Mucosa of descending colon (tissue), 1 donor: ENCODE measurements around the genes POLG and ARPIN.

- PRO-cap = bidirectional peak, plus-strand start at chr15:88615460, minus-strand start at chr15:88615358; bidirectional peak, plus-strand start at chr15:88615512, minus-strand start at chr15:88615556
Observed at GRCh38 chr15:88615174-88616038, 5.7 kb upstream of the AEN start.

- PRO-cap = bidirectional peak, plus-strand start at chr15:88635655, minus-strand start at chr15:88635528; bidirectional peak, plus-strand start at chr15:88636319, minus-strand start at chr15:88636217
Observed at GRCh38 chr15:88635479-88636605, 3.0 kb upstream of the ISG20 start.

DNA sequence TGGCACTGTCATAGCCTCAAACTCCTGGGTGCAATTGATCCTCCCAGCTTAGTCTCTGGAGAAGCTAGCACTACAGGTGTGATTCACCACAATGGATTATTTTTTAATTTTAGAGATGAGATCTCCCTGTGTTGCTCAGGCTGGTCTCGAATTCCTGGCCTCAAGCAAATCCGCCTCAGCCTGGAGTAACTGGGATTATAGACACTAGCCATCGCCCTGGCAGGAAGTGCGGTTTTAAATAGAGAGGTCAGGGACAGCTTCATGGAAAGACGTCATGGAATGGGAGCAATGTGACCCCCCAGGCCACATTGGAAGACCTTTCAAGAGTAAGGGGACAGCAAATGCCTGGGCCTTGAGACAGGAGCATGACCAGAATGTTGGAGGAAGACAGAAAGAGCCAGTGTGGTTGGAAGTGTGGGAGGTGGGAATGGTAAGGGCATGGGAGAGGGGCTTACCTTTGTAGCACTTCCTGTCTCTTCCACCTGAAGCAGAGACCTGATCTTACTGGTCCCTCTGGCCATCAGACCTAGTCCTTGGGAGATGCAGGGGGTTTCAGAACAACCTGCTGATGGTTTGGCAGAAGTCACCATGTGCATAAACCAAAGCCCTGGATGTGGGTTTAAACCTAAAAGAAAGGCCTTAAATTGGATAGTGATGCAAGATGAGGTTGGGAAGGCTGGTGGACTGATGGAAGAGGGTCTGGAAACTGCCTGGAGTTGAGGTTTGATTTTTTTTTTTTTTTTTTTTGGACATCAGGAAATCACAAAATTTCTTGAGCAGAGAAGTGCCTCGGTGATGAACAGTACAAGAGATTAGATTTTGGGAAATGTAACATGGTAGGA, 2.0 kb upstream of the ISG20 start:
- PRO-cap = no peak

DNA sequence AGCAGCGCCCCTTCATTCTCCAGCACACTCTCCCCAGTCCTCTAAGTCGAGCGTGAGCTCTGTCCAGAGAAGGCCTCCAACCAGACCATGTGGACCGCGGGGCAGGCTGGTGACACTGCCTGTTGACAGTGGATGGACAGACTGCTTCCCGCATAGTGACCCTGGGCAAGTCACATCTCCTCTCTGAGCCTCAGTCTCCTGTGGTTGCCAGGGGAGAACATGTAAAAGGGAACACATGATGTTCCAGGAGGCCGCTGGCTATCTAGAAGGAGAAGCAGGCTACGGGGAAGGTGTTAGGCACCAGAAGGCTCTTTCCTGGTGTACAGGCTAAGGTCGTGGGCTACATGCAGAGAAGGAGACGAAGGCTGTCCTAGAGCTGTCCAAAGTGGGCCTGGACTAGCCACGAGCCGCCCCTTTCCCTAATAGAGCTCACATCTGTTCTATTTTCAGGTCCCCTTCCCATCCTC, 11.0 kb downstream of the ISG20 start:
- PRO-cap = no peak

DNA sequence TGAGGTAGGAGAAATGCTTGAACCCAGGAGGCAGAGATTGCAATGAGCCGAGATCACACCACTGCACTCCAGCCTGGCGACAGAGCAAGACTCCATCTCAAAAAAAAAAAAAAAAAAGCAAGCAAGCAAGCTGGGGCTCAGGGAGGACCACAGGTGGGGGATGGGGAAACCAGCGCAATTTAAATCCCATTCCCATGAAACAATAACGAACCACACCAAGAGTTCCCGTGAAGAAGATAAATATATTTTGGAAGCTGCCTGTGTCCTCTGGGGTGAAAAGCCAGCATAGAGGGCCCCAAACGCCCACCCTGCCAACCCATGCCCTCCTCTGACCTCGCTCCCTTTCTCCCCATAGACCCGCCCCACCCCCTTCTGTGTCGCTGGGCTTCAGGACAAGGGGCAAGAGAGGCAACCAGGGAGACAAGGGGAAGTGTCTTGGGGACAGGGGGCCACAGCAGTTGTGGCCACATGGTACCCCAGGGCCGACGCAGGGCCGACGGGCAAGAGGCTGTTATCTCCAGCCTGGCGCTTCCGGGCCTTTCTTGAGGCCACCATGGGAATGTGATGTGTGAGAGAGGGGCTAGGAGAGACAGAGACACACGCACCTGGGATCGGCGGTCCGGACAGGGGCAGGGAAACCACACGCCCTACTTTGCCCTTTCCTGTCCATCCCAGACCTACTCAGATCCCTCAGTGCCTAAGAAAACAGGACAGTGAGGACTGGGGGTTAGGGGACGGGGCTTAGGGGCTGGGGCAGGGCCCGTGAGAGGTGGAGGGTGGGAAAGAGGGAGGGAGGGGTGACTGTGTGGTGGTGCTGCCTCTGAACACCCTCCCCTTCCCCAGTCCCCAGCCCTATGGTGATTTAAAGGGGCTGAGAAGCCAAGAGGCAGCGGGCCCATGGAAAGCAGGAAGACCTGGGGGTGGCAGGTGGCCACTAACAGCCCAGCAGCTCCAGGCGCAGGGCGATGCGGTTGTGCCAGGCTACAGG, 3.4 kb upstream of the HAPLN3 start:
- PRO-cap = no peak

DNA sequence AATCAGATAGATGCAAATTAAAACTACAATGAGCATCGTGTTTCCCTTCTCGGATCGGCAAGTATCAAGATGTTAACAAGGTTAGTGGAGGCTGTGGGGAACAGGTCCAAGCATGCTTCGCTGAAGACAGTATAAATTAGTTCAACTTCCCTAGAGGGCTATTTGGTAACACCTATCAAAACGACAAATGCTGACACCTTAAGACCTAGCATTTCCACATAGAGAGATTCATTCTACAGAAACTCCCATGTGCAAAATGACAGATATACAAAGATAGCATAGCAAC, 449 bp upstream of the MFGE8 start:
- PRO-cap = no peak

DNA sequence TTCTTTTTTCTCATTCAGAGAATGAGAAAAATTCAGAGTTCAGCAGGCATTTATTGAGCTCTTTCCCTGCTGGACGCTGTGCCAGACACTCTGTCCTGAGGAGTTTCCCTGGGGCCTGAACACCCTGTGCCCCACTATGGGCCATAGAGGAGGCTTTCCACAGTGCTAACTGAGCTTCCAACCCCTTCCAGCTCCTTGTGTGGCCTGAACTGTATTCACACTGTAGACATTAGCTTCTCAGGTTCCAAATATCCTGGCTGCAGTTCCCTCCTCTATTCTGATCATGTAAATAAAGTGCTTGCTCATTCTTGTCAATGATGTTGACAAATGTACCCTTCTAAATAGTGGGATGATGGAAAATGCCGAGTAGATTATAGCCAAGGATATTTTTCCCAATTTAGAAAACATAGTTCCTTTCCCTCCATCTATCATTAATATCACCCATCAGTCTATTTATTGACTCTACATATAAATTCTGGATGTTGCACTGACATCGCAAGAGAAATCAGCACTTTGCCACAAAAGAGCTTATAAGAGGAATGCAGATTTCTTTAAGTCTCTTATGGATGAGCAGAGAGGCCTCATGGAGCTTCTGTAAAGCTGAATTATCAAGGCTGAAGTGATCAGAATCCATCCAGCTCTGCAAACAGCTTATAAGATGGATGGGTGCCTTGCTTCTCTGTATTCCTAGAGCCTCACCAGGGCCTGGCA, 10.2 kb downstream of the ABHD2 start:
- PRO-cap = no peak

- PRO-cap = no peak
Observed at GRCh38 chr15:89122426-89122753, 34.1 kb downstream of the ABHD2 start.

- PRO-cap = no peak
Observed at GRCh38 chr15:89200930-89202150, 20.0 kb downstream of the RLBP1 start.

DNA sequence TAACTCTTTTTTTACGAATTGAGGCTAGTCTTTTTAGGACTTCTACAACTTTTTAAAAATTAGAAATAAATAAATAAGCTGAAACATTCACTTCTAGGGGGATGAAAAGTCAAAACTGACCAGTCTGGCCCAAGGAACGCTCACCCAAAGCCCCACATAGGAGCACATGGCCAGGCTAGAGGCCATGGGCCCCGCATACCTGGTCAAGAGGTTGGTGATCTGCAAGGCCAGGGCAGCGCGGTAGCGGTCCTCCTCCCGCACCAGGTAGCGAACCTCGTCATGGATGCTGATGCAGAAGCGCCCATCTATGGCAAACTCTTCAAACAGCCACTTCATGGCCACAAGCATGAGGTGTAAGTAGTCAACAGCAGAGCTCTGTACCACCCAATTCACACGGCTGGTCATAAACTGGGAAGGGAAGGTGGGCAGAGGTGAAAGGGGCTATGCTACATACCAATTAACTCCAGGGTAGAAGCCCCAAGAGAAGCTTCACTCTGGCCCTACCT, 16.2 kb downstream of the POLG start:
- PRO-cap = no peak

- PRO-cap = bidirectional peak, plus-strand start at chr15:89334604, minus-strand start at chr15:89334547; bidirectional peak, plus-strand start at chr15:89335069, minus-strand start at chr15:89334815
Observed at GRCh38 chr15:89334209-89334945, at the start of gene POLG. POLG (minus strand) TSS chr15:89334824.

- PRO-cap = no peak
Observed at GRCh38 chr15:89498090-89498833, 1.9 kb upstream of the RHCG start.

GRCh38 chr15:89575788-89576743, 797 bp downstream of the TICRR start:
- PRO-cap = no peak

- PRO-cap = bidirectional peak, plus-strand start at chr15:89781321, minus-strand start at chr15:89781221
Observed at GRCh38 chr15:89781059-89781648, 5.0 kb downstream of the MESP2 start.

- PRO-cap = no peak
Observed at GRCh38 chr15:89792780-89793315, 16.7 kb downstream of the MESP2 start.

DNA sequence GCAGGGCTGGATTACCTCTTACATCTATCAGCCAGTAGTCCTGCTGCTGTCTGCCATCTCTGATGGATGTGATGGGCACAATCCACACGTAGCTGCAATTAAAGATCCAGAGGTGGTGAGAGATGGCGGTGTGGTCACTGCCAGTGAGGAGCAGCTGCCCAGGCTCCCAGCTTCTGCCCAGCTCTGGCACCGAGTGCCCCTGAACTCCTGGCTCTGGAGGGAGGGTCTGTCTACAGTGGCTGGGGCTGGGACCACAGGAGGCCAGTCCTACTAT, 13.6 kb downstream of the ANPEP start:
- PRO-cap = no peak

DNA sequence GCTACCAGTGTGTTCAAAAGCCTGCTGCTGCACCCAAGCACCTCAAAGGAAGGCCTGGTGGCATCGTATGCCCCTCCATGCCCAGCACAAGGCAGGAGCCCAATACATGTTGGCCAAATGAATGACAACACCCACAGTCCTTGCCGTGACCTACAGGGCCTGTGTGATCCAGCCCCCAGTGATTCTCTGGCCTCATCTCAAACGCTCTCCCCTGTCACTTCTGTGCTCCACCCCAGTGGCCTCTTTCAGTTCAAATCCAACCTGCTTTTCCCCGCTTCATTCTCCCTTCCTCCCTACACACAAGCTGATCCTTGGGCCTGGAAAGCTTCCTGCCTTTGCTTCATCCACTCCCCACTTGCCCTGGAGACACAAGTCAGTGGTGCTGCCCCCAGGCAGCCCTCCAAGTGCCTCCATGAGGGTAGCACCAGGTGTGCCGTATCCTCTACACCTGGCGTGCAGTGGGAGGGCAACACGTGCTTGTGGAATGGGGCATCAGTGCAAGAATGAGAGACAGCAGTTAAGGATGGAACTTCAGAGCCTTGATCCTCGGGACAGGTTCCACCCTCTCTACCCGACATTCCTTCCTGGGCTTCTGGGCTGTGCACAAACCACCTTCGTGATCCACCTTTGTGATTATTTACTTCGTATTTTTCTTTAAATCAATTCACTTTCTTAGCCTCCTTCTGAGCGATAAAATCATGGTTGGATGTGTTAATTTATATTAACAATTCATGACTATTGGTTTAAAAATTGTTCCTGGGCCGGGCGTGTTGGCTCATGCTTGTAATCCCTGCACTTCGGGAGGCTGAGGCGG, 3.8 kb downstream of the ANPEP start:
- PRO-cap = no peak

DNA sequence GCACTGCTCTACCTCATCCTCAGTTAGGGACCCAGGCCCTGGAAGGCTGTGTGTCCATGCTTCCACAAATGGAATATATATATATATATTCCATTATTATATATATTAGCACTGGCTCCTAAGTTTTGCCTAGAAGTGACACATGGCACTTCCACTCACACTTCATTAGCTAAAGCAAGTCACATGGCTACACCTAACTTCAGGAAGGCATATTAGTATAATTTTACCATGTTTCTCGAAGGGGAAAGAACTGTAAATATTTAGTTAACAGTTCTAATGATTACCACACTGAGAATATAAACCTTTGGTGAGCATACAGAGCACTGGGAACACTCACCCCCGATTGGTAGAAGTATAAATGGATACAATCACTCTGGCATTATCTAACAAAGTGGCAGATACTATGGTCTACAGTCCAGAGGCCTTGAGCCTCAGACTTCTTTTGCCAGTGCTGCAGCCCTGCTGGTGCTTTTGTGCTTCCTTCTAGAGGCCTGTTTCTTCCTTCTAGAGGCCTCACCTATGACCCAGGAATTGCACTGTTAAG, 28.6 kb downstream of the AP3S2 start:
- PRO-cap = unidirectional peak, plus-strand start at position 434 of the sequence

DNA sequence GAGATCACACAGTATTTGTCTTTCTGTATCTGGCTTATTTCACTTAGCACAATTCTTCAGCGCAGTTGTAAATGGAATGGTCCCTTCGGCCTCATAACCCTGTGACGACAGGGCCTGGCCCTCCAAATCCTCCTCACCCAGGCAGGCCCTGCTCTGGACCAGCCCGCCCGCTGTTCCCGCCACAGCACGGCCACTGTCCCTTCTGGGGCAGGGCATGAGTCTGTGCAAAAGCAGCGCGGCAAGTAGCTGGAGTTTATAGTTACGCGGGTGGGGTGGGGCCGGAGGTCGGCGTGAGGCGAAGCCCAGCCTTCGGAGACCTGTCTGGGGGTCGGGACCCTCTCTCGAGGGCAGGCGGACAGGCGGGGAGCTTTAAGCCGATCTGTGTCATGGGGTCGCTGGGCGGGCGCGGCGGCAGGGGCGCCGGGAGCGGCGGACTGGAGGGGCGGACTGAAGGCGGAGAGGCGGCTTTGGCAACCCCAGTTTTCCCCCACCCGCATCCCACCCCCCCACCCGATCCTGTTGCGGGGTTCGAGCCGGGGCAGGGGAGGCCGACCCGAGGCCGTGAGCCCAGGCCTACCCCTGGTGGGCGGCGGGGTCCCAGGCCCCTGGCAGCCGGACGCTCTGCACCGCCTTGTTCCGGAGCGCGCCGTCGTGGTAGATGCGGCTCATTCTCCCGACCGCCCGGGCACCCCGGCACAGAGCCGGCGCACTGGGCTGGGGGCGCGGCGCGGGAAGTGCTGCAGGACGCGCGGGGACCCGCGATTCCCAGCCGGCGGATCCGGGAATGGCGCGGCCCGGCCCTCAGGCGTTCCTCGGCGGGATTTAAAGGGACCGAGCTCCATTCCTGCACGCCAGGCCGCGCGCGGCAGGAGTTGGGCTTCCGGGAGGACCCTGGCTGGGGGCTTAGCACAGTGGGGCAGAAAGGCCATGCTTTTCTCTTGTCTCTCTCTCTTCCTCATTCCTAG, at the start of gene ARPIN:
Gene ARPIN (minus strand): TSS at position 786 of the 965 bp plus-strand sequence.
- PRO-cap = bidirectional peak, plus-strand start at position 215 of the sequence, minus-strand start at position 204 of the sequence; bidirectional peak, plus-strand start at position 849 of the sequence, minus-strand start at position 660 of the sequence

DNA sequence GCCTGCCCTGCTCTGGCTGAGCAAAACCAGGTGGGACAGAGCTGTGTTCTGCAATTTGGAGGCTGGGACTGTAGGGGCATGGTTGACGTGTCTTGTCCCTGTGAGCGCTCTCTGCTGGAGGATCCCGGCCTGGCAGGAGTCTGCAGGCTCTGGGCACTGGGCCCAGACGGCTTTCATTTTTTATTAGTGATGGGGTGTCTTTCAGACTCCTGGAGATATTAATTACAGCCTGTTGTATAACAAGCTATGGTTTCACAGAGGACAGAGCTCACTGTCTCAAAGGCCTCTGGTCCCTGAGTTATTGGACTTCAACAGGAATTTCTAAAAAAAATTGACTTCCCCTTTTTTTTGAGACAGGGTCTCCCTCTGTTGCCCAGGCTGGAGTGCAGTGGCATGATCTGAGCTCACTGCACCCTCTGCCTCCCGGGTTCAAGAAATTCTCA, 29.5 kb upstream of the ZNF710 start:
- PRO-cap = no peak